ENCODE measurements around a stretch of chr7.

- PRO-cap, result no peak
Observed at GRCh38 chr7:129554068-129554547, 51.8 kb downstream of the SMKR1 start.

DNA sequence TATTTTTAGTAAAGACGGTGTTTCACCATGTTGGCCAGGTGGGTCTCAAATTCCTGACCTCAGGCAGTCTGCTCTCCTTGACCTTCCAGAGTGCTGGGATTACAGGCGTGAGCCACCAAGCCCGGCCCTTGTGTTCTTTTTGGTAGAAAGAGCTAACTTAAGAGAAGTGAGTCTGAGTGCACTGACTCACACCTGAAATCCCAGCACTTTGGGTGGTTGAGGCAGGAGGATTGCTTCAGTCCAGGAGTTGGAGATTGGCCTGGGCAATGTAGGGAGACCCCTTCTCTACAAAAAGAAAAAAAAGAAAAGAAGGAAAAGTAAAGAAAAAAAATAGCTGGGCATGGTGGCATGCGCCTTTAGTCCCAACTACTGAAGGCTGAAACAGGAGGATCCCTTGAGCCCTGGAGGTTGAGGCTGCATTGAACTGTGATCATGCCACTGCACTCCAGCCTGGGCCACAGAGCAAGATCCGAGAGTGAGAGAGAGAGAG is 94.0 kb downstream of the NRF1 start:
- PRO-cap, result no peak

- PRO-cap, result no peak
Observed at GRCh38 chr7:129950157-129950964, 2.4 kb downstream of the UBE2H start.

GRCh38 chr7:129958409-129959325 is 5.9 kb upstream of the UBE2H start:
- PRO-cap, result no peak

DNA sequence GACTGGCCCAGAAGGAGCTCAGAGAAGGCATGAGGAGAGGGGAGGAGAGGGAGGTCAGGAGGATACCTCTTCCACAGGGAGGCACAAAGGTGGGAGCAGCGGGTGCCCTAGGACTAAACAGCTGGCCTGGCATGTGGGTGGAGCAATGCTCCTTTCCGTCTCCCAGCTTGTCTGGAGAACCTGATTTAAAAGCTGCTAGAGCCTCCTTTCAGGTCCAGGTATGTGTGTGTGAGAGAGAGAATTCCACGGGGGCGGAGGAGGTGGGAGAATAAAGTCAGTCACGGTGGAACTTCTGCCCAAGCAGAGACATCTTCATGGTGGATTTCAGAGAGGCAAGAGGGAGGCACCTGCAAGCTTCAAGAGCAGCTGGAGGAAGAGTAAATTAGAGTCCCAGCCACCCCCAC is 29.3 kb upstream of the UBE2H start:
- PRO-cap, result no peak

- PRO-cap, result no peak
Observed at GRCh38 chr7:130157632-130158438, 47.4 kb downstream of the TMEM209 start.

DNA sequence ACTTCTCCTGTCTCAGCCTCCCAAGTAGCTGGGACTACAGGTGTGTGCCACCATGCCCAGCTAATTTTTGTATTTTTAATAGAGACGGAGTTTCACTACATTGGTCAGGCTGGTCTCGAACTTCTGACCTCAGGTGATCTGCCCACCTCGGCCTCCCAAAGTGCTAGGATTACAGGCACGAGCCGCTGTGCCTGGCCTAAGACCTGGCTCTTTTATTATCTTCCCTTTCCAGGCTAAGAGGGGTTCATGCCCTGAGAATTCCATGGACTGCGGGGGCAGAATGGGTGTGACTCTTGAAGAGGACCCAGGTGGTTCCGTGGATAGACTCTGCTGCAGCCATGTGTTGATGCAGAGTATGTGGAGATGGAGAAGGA is 10.4 kb upstream of the CPA4 start:
- PRO-cap, result no peak

DNA sequence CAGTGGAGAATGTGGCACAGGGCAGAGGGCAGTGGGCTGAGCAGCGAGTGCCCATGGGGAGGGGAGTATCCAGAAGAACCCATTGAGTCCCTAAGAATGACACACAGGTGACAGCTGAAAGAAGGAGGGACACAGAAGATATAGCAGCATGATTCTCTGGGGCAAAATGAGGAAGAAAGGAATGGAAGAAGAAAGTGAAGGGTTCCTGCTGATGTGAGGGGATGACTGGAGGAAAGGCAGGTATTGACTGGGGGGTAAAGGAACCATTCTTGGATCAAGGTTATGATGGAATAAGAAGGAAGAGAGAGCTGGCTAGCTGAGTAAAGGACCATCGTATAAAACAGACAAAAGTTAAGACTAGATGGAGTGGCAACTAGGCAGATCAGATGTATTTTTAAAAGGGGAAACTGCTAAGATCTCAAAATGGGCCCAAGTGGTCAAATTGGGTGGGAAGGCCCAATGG is 25.1 kb downstream of the MEST start:
- PRO-cap, result no peak

- PRO-cap, result no peak
Observed at GRCh38 chr7:130532378-130533200, 40.7 kb downstream of the MEST start.

DNA sequence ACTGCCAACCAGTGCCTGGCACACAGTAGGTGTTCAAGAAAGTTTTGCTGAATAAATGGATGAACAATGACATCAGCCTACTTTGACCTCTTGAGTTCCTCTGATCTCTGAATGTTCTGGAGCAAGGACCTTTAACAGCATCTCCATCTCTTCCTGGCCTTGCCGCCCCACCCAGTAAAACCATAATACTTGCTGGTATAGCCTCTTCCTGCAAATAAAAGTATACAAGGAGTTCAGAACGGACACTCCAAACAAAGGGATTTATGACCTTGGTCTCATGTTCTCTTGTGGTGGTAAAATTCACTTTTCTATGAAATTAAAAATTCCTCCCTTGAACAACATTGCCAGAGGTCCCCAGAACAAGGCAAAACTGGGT is 166.8 kb upstream of the KLF14 start:
- PRO-cap, result no peak

DNA sequence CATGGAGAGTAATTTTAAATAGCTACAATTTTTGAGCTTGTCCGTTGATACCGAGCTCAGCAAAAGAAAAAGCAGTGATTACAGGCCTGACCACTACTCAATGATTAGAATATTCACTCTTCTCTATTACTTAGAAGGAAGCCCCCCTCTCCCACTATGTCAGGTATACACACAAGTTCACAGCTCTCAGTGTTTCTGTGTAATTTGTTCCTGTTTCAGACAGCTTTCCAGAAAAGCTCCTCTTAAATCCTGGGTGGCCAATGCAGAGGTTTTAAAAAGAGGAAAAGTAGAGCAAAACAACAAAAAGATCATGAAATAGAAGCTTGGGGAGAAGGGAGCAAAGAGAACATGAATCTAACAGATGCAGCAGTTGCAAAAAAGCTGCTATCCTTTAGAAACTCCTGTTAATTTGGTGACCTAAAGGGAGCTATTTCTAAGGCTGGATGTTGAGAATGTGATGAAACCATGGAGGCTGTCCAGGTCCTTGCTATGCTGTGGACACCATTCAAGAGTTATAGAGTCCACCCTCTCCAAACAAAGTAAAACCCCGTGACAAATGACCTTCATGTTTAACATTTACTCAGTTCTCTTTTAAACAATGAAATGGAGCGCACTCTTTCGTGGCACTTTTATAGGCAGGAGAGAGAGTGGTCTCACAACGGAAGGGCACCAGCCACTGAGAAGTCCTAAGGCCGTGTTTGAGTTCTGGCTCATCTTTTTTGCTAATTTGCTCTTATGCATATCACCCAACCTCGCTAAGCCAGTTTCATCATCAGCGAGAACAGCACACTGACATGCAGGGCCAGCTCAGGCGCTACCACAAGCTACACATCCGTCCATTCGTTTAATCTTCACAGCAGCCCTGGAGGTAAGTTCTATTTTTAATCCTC is 181.5 kb upstream of the KLF14 start:
- PRO-cap, result no peak

- PRO-cap, result no peak
Observed at GRCh38 chr7:130917451-130917736, 183.4 kb upstream of the KLF14 start.

DNA sequence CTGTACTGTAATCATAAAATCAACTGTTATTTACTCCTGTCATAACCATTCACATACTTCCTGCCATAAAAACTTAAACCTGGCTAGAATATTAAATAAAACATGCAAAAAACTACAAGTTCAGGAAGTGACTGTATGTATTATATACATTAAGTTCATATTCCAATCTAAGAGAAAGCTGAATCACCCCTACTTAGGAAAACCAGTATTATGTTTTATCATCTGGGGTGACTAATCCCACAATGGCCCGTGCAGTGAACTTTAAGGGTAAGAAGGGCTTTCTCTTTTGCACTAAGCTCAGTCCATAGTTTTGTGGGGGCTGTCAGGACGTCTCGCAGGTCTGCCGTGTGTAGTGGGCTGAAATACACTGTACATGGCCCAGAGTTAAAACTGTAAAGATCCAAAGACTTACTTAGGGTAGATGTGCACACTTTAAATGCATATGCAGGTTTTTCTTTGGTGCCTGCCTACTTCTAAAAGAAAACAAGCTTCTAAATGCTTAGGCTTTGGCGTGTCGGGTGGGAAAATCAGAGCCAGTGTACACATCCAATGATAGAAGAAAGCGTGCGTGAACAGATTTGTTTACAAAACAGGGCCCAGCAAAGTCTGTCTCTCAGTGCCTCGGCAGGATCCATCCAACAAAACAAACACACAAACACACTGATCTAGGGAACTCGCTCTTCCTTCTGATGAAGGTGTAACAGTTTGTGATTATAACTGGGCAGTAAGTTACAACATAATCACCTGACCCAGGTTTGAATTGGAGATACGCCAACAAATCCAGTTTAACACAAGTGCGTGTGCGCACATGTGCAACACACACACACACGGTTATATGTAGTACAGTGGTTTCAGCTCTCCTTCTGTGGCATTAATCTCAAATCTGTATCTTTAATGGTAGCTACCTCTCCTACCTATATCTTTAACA is 184.0 kb upstream of the KLF14 start:
- PRO-cap, result no peak

- PRO-cap, result no peak
Observed at GRCh38 chr7:130930805-130931276, 196.8 kb upstream of the KLF14 start.

DNA sequence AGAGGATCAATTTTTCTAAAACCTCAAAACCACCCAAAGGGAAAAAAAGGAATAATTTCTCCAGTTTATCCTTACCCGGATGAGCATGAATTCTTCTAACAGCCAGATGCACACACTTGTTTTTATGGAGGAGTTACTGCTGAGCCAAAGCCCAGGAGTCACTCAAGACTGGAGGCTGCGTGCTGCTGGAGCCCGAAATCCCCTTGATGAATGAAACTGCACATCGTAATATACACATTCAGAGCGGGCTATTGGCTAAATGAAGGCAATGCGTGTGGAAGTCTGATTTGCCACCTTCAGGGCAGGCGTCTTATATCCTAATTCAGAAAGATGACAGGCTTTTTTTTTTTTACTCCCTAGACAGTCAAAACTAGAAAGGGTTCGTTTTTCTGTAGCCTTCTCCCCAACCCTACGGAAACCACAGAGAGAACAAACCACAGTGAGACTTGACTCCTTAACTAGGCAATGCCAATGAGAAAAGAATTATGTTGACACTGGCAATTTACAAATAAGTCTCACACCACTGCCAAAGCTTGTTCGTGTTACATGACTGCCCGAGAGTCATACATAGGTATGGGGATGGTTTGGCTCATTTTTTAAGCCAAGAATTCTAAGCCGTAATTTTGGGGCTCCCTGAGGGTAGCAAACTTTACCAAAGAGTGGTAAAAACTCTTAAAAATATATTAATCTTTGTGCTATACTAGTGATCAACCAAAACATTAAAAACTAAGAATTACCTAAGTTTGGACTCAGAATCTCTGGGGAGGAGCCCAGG is 227.2 kb upstream of the KLF14 start:
- PRO-cap, result no peak

GRCh38 chr7:130989608-130989930 is 255.6 kb upstream of the KLF14 start:
- PRO-cap, result no peak

DNA sequence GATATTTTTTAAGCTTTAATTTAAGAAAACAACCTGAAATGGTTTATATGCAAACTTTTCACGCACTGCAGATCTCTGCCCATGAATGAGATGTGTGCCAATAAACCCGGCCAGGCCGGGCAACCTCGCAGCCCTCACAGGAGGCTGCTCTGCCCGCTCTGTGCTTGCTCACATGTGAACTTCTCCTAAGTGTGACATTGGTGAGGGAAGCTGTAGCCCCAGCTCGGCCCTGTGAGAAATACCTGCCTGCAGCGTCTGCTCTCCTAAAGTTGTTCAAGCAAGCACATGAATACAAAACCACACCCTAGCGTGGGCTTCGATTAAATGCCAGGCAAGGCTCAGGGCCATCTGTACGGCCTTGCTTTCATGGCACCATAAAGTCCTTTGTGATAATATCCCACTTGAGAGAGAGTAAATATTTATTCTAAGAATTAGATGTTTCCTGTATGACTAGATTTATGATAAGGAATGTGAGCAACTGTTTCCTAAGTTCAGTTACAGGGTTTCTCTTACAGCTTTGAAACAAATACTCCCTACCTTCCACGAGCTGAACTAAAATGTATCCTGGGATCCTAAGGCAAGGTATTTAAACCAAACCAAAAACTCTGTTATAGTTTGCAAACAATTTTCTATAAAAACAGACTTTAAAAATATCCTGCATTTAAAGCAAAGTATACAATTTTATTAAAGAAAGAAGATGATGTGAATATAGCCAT is 262.8 kb upstream of the KLF14 start:
- PRO-cap, result no peak

GRCh38 chr7:131055401-131056400 is 272.0 kb upstream of the MKLN1 start:
- PRO-cap, result no peak

GRCh38 chr7:131272972-131273448 is 54.7 kb upstream of the MKLN1 start:
- PRO-cap, result no peak

- PRO-cap, result no peak
Observed at GRCh38 chr7:131329050-131329843, 1.6 kb downstream of the MKLN1 start.